Measurements from ENCODE around the genes CP and TM4SF1.

GRCh38 chr3:143172523-143173157 is 53.1 kb downstream of the CHST2 start:
- PRO-cap, result no peak

- PRO-cap, result no peak
Measured at GRCh38 chr3:143302281-143302480, 182.6 kb downstream of the CHST2 start.

GRCh38 chr3:145958503-145958867 is 202.5 kb downstream of the PLOD2 start:
- PRO-cap, result no peak

DNA sequence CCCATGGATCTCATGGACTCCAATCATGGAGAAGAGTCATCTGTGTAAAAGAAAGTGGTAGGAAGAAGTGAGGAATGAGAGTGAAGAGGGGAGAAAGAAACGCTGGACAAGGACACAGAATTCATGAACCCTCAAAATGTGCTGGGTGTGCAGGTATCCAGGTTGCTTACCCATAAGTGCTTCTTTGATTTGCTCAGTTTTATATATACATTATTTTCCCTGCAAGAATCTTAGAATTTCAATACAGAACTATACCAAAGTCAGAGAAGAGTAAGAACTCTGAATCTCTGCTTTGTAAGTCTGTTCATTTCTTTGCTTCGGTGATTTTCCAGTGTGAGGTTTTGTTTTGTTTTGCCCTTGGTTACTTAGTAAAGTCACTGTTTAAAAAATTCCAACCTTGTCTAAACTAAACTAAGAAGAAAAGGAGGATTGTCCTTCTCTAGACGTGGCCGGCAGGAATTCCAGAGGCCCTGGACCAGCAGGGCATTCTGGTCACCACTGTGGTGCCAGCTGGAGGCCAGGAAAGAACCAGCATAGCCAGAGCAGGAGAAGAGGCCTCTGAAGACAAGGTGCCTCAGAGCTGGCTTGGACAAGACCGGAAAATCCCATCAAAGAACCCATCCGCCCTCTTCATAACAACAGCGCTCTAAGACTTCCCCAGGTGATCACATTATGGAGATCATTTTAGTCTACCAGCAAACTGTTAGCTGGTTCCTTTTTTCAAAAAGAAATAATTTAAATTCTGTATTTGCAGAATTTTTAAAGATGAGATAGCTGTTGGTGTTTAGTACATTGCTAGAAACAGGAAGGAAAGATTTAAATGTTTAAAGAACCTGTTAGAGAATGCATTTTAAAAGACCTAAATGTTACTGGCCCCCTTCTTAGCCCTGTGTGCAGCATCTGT is 8.2 kb downstream of the PLOD2 start:
- PRO-cap, result no peak

GRCh38 chr3:146510516-146511258 is 33.7 kb downstream of the PLSCR1 start:
- PRO-cap, result no peak

DNA sequence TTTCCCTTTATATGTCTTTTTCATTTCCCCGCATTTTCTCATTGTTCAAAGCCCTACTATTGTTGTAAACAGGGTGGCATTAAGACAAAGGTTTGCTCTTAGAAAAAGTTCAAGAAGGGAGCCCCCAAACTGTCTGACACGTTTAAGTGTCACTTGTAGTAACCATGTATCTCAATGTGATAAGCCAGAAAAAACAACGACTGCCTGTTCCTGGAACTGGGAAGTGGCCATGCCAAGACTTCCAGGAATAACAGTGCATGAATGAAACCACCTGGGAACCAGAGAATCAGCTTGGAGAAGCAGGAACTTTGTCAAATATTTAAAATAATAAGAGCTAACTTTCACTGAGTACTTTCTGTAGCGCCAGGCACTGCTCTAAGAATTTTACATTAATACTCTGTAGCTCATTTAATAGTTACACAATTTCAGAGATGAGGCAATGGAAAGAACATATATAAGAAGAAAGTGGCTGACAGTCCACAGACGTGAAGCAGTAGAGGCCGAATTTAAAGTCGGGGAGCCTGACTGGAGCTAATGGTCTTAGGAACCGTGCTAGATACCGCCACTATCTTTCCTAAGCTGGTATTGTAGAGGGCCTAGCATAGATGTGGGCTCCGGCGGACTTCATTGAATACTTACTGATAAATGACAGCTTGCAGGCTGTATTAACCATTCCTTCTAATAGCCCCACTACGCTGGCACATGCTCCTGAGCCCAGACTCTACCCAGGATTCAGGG is 875 bp downstream of the PLSCR1 start:
- PRO-cap, result unidirectional peak, plus-strand start at position 482 of the sequence; bidirectional peak, plus-strand start at position 672 of the sequence, minus-strand start at position 637 of the sequence

GRCh38 chr3:146658399-146658694 is 53.2 kb upstream of the PLSCR5 start:
- PRO-cap, result no peak

DNA sequence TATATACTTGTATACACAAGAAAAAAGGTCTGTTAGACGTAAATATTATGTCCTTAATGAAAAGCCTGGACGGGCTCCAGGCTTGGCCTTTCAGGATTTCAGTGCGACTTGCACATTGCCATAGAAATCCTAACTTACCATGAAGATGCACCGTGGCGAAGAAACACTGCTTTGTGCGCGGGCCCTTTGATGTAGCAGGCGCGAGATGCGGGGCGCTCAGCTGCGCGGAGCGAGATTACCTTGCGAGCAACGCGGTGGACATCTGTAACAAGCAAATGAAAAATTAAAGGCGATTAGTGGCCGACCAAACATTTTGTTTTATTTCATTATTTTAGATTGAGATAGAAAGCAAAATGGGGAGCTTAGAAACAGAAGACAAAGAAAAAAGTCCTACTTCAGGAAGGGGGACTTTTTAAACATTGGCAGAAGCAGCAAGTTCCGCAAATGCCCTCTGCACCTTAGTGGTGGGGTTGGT is 17.7 kb downstream of the ZIC4 start:
- PRO-cap, result no peak

- PRO-cap, result no peak
Measured at GRCh38 chr3:147410559-147411375, 1.6 kb downstream of the ZIC1 start.

- PRO-cap, result no peak
Measured at GRCh38 chr3:147413020-147413825, 4.1 kb downstream of the ZIC1 start.

DNA sequence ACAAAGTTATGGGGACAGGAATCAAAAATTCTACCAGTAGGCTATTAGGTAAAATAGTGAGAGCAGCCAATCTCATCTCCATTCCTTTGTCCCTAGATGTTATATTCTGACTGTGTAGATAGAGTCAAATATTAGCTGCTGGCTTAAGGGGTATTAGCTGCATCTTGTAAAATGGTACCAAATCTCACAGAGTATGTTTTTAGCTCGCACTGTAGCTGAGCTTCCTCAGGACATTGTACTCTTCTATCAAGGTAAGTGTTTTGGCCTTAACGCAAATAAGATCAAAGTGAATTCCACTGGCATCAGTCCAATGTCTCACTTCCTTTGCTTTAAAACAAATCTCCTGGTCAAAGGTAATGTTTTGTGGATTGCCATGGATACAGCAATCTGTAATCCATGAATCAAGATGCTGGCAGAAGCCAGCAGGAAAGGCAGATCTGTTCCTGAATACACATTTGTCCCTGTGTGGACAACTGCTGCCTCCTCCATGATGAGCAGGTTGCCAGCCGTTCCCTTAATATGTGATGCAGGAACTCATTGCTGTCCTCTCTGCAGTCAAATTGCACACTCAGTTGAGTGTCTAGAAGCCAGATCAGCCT is 96.8 kb upstream of the AGTR1 start:
- PRO-cap, result no peak

DNA sequence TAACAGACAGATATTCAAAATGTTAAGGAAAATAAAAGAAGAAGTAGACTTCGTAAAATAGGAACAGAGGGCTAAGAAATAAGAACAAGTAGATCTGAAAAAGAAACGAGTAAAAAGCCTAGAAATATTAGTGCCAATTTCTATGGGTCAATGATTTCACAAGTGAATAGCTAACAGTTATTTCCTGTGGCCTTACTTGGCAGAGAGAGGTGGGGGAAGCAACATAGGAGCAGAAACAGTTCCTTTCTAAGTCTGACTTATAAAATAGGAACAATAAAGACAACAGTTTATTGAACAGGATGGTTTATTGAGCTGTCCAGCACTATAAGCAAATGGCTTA is 37.8 kb downstream of the AGTR1 start:
- PRO-cap, result no peak

DNA sequence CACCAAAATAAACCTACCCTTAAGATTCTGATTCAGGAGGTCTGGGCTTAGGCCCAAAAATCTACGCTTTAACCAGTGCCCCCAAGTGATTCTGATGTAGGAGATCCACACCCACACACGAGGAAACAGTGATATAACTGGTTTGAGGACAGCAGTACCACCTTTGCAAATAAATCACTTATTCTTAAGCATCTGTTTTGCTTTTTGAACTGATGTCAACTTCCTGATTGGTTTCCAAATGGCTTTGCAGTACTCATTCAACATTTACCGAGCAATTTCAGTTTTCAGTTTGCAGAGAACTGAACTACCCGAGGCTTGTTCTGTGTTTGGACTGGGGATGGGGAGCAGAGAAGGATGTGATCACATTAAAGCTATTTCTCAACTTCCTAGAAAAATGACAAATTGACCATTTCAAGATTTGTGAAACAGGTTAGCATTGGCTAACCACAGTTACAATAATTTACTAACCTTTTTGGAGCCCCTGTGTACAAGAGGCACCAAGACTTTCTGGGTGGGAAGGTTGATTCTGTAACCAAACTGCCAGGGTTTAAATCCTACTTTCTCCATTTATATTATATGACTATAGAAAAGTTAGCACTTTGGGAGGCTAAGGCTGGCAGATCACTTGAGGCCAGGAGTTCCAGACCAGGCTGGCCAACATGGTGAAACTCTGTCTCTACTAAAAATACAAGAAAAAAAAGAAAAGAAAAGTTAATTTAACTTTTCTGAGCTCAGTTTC is 985 bp upstream of the GYG1 start:
- PRO-cap, result no peak

DNA sequence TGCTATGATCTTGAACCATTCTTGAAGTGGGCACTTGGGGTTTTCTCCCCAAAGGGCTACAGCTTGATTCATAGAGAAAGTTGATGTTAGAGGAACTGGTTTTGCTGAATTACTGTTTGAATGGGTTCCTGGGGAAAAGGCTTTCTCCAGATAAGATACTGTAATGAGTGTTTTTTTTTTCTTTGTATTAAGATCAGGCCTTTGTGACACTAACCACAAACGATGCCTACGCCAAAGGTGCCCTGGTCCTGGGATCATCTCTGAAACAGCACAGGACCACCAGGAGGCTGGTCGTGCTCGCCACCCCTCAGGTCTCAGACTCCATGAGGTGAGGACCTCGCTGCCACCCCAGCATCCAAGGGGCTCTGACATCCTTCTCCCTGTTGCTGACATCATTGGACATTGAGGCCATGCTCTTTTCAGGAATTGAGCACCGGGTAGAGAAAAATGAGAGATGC is 2.6 kb downstream of the GYG1 start:
- PRO-cap, result no peak

GRCh38 chr3:149031017-149031840 is 39.9 kb downstream of the GYG1 start:
- PRO-cap, result no peak

DNA sequence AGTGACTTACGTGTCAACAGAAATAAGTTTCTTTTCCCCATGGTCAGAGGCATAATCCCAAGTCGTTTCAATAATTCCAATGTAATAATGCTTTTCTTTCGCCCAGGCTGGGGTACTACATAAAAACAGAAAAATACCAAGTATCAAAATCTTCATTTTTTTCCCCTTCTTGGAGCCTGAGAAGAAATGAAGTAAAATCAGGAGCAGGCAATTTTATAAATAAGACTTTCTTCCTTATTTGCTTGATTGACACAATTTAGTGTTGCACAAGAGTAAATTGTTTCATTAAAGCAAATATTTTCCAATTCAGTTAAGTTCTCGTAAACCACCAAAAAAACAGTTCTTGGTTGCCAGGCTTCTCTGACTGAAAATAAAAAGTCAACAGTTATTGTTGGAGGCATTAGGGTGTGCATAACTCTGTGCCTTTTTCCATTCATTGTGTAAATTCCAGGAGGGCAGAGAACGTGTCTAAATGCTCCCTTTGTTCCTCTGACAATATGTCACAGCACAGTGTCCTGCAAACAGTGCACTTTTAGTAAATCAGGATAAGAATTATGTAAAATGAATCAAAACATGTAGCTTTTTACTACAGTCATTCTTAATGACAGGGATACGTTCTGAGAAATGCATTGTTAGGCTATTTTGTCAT is at the start of gene CP:
TSS of gene CP (minus strand) at position 193 of the 649 bp plus-strand sequence.
- PRO-cap, result no peak

GRCh38 chr3:149377340-149378456 is at the start of gene TM4SF1:
Gene TM4SF1, minus strand, starts transcription at chr3:149377649.
- PRO-cap, result no peak

- PRO-cap, result no peak
Measured at GRCh38 chr3:149378457-149378906, 1.0 kb upstream of the TM4SF1 start.

DNA sequence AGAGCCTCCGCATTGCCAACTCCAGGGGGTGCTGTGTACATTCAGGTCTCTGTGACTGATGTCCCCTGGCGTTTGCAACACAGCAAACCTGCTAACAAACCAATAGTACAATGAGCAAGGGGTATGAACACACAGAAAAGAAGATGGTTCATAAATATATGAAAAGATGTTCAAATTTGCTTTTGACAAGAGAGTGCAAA is 16.0 kb upstream of the TM4SF1 start:
- PRO-cap, result no peak

DNA sequence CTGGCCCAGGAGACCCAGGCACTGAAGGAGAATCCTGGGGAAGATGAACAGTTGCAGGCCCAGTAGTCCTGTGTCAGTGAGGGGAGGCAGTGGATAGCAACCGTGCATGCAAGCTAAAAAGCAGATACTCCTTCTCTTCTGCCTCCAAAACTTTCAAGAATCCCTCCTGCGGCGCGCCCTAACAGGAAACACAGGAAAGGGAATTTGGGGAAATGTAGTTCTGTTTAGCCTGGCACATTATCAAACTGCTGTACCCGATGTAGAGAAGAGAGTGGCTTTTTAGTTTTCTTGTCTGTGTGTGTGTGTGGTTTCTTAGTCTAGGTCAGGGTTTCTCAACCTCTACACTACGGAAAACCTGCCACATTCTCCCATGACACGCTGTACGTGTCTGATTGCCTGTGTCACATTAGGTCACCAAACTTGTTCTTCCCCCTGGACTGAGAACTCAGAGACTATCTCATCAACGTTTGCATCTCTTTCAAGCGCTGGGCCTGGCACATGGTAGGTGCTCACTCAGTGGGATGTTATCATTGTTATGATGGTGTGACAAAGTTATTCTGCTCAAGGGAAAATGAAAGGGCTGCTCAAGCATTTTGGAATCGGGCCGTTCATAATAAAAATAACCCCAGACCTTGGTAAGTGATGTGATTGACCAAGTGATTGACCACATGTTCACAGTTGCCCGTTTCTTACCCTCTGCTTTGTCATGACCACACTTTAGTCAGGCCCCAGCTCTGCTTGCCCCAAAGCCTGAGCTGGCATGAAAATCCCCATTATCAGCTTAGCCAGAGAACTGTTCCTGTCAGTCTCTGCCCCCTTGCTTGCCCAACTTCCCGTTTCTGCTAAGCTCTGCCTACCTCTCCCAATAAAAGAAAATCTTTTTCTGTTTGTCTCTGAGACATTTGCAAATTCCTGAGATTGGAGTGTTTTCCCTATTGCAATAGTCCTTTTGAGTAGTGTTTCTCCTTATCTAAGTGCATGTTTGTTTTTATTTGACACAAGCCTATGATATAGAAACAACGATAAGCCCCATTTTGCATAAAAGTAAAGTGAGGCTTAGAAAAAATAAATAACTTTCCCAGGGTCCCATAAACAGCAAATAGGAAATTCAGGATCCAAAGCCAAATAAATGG is 33.3 kb downstream of the TM4SF4 start:
- PRO-cap, result no peak